Smooth muscle cell (in vitro differentiated cells): Measurements from ENCODE around the genes FOXL1 and JPH3.

GRCh38 chr16:85675133-85675595 is 13.6 kb downstream of the GINS2 start:
- RAMPAGE, long total RNA, result no peak

DNA sequence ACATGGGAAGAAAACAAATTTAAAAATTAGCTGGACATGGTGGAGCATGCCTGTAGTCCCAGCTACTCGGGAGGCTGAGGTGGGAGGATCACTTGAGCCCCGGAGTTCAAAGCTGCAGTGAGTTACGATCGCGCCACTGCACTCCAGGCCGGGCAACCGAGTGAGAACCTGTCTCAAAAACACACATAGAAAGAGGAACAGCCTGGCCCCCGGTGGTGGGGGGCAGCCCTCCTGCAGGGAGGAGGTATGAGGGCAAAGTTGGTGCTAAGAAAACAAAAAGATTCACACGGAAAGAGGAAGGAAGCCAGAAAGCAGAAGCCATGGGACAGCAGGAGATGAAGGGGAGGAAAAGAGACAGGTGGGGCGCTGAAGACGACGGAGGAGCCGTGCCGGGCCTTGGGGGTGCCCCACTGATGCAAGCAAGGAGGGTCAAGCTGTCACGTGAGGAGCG is 8.2 kb upstream of the C16orf74 start:
- RAMPAGE, long total RNA, result no peak

GRCh38 chr16:85917034-85917233 is 18.0 kb downstream of the IRF8 start:
- RAMPAGE, long total RNA, result no peak

GRCh38 chr16:86027311-86027735 is 128.4 kb downstream of the IRF8 start:
- RAMPAGE, long total RNA, result no peak

- RAMPAGE, long total RNA, result no peak
These were observed 206.3 kb upstream of the FOXF1 start for GRCh38 chr16:86303797-86304649.

DNA sequence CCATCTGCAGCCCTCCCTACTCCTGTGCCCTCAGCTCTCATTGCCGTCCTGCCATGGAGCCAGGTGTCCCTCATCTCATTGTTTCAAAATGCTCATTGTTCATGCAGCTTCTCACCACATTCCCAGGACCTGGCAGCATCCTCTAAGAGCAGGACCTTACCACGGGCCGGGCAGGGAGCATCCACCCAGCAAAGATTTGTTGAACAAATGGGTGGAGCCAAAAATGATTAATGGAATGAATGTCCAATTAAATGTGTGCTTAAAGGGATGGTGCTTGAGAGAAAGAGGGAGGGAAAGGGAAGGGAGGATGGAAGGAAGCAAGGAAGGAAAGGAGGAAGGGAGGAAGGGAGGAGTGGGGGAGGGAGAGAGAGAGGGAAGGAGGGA is 126.9 kb upstream of the FOXF1 start:
- RAMPAGE, long total RNA, result no peak

GRCh38 chr16:86457530-86458258 is 52.6 kb upstream of the FOXF1 start:
- RAMPAGE, long total RNA, result no peak

- RAMPAGE, long total RNA, result no peak
These were observed 15.9 kb upstream of the FOXF1 start for GRCh38 chr16:86494513-86494781.

DNA sequence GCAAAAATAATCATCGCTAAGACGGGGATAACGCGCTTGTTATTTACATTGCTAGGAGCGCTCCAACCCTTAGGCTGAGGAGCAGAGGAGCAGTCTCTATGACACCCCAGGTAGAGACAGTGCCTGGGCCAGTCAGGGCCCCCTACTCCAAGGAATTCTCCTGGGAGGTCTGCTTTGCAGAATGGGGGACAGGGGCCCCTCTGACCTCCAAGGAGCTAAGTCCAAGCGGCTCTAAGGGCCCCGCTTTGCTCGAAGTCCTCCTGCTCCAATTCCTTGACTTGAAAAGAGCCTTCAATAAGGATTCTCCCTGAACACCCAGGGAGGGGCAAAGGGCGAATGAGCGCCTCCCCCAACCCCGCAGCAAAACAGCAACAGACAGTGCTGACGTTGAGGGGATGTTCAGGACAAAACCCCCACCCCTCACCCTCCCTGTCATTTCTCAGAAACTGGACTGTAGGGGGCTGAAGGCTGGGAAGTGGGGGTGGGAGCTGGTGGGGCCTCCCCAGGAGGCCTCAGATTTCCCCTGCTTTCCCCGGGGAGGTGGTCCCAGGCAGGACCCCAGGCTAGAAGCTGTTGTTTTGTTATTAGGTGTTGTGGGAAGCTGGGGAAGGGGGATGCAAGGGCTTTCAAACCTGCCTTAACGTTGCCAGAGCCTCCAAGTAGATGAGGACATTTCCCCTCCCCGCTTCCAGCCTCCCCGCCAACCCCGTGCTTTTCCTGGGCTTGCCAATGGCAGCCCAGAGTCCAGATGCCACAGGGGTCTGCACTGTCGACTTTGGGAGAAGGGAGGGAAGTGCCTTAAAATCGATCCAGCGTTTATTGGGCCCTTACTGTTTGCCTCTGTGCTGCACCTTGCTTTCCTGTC is 10.1 kb upstream of the FOXF1 start:
- RAMPAGE, long total RNA, result no peak

GRCh38 chr16:86513525-86513990 is 3.2 kb downstream of the FOXF1 start:
- RAMPAGE, long total RNA, result no peak

DNA sequence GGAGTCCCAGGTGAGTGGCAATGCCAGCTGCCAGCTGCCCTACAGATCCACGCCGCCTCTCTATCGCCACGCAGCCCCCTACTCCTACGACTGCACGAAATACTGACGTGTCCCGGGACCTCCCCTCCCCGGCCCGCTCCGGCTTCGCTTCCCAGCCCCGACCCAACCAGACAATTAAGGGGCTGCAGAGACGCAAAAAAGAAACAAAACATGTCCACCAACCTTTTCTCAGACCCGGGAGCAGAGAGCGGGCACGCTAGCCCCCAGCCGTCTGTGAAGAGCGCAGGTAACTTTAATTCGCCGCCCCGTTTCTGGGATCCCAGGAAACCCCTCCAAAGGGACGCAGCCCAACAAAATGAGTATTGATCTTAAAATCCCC is 2.1 kb downstream of the FOXC2 start:
- RAMPAGE, long total RNA, result no peak

DNA sequence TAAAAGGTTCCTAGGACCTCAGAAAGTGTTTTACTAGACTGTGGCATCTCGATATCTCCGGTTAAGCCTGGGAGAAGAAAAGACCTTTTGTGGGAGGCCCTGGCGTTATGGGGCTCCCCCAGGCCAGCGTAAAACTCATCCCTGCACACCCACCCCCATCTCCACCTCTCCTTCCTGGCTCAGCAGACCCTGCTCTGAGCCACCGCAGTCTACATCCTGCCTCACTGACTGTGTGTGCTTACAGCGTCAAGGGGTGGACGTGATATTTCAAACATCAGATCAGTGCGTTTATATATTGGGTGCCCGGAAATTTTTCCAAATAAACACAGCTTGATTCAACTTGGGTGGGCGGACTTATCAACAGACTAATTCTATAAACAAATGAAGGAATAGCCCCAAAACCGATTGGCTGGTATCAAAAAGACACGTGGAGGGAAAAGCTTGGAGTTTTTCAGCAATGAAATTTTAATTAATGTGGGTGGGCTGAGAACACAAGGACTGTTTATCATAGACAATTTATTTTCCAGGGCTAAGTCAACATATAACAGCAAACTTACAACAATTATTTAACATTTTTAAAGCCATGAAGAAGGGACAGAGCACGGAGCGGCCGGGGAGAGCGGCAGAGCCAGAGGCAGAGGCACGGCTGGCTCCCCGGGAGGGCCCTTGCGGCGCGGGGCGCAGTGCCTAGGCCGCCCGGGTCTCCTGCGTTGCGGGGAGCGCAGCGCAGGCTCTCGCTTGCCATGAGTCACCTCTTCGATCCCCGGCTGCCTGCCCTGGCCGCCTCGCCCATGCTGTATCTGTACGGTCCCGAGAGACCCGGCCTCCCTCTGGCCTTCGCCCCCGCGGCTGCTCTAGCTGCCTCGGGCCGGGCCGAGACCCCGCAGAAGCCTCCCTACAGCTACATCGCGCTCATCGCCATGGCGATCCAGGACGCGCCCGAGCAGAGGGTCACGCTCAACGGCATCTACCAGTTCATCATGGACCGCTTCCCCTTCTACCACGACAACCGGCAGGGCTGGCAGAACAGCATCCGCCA is at the start of gene FOXL1:
TSS of gene FOXL1 (plus strand) at position 569 of the 1,039 bp plus-strand sequence.
- RAMPAGE, long total RNA, result no peak

GRCh38 chr16:87043322-87043790 is 273.8 kb downstream of the C16orf95 start:
- RAMPAGE, long total RNA, result no peak

DNA sequence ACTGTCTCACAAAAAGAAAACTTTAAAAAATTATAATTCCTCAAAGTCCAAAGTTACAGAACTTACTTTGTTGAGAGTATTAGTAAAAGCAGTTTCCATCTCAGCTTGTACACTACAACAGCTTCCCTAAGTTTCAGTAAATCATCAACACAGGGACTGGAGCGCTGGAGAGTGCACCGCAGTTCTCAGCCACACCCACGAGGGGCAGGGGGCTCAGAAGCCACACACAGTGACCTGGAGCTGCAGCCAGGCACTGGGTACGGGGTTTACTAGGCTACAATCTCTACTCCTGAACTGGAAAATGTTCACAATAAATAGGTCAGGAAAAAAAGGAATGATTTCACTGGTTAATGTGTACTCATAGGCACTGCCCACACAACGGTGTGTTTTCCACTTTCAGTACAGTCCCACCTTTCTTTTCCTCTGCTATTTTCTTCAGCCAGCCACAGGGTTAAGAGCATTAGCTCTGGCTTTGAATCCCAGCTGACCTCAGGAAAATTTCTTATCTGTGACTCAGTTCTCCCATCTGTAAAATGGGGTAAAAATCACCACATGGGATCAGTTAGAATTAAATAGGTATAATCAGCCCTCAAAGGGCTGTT is 35.8 kb downstream of the ZCCHC14 start:
- RAMPAGE, long total RNA, result no peak

DNA sequence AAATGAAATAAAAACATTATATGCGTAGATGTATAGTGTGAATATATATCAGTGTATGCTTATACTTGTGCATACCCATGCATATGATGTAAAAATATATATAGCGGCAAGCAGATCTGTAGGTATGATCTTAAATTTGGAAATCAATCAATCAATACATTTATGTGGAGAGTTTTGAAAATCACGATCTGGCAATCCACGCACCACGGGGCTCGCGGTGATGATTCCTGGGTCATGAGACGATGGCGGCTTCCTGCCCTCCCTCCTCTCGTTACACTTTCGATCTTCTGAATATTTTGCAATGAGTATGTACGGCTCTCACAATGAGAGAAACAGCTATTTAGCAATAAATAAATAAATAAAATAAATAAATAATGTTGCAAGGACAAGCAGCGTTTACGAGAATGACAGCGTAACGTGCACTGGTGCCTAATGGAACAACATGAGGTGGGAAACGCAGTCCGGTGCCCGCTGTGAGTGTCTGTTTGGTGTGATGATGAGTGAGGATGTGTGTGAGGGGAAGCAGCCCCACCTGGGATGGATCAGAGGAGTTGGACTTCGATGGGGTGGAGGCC is 46.7 kb upstream of the JPH3 start:
- RAMPAGE, long total RNA, result no peak

- RAMPAGE, long total RNA, result no peak
These were observed at the start of gene JPH3 for GRCh38 chr16:87602354-87603162. Gene JPH3 (plus strand): TSS chr16:87602508.

DNA sequence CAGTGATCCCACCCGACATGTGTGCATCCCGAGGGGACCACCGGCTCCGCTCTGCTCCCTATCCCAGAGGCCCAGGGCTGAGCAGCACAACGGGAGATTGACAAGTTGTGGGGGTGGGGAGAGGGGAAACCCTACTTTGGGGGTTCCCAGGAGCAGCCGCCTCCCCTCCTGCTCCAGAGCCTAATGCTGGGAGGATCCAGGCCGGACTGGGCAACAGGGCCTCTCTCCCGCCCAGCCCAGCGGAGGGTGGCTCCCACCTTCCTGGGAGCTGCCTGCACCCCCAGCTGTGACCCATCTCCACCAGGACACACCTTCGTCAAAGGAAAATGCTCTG is 25.5 kb downstream of the KLHDC4 start:
- RAMPAGE, long total RNA, result no peak

DNA sequence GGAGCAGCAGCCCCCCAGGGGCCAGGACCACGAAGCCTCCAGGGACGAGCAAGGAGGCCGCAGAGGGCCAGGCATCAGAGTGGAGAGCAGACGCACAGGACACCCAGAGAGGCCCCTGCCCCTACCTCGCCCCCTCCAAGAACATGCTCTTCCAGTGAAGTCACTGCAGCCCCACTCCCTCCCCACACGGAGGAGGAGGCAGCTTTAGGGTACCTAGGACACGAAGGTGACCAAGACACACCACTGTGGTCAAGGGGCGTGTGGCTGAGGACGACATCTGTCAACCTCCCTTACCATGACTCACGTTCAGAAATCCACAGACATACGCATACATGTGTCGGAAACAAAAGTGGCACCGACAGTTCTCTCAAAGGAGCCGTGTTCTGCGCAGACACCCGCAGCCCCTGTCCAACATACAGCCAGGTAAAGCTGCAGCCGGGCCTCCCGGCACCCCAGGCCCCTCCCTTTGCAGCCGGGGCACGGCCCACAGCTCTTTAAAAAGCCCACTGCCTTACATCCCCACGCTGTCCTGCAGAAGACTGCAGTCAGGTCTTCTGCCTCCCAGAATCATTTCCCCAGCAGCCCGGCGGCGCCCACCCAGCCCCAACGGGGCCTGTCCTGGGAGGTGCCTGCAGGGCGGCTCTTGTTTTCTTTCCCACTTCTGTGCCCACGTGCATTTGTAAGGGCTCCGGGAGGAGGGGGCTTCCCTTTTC is 40.4 kb upstream of the KLHDC4 start:
- RAMPAGE, long total RNA, result no peak

GRCh38 chr16:87829934-87830834 is 39.1 kb downstream of the SLC7A5 start:
- RAMPAGE, long total RNA, result no peak

- RAMPAGE, long total RNA, result no peak
These were observed 29.7 kb downstream of the SLC7A5 start for GRCh38 chr16:87839610-87840045.